HEK293 (cell line): ENCODE data around the gene EPHA4.

GRCh38 chr2:220265330-220265617 lies 637.8 kb downstream of the SLC4A3 start:
- PRO-cap, result unidirectional peak, plus-strand start at chr2:220265536
- RRBS, 2 experiments, result no CpG with 5 or more reads among the region's 1 CpG

DNA sequence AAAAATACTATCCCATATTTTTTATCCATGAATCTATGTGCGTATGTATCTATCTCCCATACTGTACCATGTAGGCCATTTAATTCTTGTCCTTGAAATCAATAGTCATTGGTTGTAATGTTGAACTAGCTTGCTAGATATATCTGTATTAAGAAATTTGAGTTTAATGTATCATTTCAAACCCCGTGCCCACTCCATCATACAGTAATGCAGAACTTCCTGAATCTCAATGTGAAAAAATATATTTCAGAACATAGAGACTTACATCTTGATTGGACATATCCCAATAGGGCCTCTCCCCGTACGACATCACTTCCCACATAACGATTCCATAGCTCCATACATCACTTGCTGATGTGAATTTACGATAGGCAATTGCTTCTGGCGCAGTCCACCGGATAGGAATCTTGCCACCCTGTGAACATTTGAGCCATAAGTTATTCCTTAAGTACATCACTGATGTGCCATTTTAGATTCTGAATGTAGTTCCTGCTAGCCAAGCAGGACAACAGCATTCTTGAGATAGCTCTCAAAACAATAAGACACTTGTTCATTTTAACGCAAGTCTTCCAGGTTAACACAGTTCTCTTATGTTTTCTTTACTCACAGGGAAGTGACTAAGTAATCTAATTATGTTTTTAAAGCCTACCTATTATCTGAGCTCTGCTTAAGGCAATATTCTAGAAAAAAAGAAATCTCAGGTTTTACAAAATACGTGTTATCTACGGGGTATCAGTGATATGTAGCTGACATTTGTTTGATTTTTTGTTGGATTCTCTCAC lies 138.0 kb downstream of the EPHA4 start:
- PRO-cap, result no peak
- RRBS, 2 experiments, result no CpG with 5 or more reads among the region's 11 CpGs

GRCh38 chr2:221529064-221529668 lies 42.9 kb downstream of the EPHA4 start:
- PRO-cap, result no peak
- RRBS, 2 experiments, result no CpG with 5 or more reads among the region's 4 CpGs

- PRO-cap, result bidirectional peak, plus-strand start at chr2:221572563, minus-strand start at chr2:221572299
- RRBS, 2 experiments, result 0 to 2% methylated on average over 6 of the region's 24 CpGs
Observed at GRCh38 chr2:221572063-221572368, at the start of gene EPHA4. EPHA4 (minus strand) TSS chr2:221572304.

- PRO-cap, result bidirectional peak, plus-strand start at chr2:221572731, minus-strand start at chr2:221572758; bidirectional peak, plus-strand start at chr2:221572784, minus-strand start at chr2:221572789; bidirectional peak, plus-strand start at chr2:221573231, minus-strand start at chr2:221573068
- RRBS, 2 experiments, result 1 to 2% methylated on average over 25 of the region's 57 CpGs
Observed at GRCh38 chr2:221572647-221573442, 741 bp upstream of the EPHA4 start.

DNA sequence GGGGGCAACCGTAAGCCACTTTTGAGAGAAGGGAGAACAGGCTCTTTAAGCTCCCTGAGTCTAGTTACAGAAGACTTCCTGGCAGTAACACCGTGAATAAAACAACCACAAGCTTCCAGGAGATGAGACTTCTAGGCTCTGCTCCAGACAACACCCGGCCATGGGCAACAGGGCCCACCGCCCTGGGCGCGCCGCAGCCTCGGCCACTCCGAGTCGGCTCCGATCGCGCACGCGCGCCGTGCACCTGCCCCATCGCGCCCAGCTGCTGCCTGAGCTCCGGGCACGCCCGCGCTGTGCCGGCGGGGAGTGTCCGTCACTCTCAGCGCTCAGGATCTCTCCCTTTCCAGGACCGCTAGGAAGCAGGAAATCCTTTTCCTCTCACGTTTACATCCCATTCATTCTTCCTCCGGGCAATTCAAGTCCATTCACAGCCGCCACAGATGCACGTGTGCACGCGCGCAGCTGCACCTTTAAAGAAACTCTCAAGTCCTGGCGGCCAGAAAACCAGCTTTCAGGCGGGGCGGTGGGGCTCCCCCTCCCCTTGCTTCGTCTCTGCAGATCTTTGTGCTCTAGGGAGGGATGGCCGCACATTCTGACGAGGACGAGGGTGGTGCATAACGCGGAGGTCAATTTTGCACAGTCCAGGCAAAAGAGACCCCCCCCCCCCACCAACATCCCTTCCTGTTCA lies 1.7 kb downstream of the ENSG00000288658 start:
- PRO-cap, result unidirectional peak, plus-strand start at position 557 of the sequence
- RRBS, 2 experiments, result 0% methylated on average over 5 of the region's 44 CpGs; no CpG with 5 or more reads in 1 of the 2 experiments

- PRO-cap, result no peak
- RRBS, 2 experiments, result no CpG with 5 or more reads among the region's 4 CpGs
Observed at GRCh38 chr2:222652900-222653377, 3.0 kb downstream of the FARSB start.

GRCh38 chr2:222861159-222862100 lies 594 bp downstream of the ACSL3 start:
- PRO-cap, result bidirectional peak, plus-strand start at chr2:222861422, minus-strand start at chr2:222861392; bidirectional peak, plus-strand start at chr2:222861780, minus-strand start at chr2:222861560; bidirectional peak, plus-strand start at chr2:222862301, minus-strand start at chr2:222862050
- RRBS, 2 experiments, result 1% methylated on average over 27 of the region's 82 CpGs

GRCh38 chr2:222870436-222871182 lies 9.8 kb downstream of the ACSL3 start:
- PRO-cap, result no peak
- RRBS, 2 experiments, result no CpG with 5 or more reads among the region's 7 CpGs

GRCh38 chr2:223038720-223039057 lies 13.3 kb upstream of the KCNE4 start:
- PRO-cap, result no peak
- RRBS, 2 experiments, result no CpG with 5 or more reads among the region's 1 CpG

GRCh38 chr2:224145841-224146353 lies 106.8 kb upstream of the SERPINE2 start:
- PRO-cap, result no peak
- RRBS, 2 experiments, result no CpG with 5 or more reads among the region's 3 CpGs

DNA sequence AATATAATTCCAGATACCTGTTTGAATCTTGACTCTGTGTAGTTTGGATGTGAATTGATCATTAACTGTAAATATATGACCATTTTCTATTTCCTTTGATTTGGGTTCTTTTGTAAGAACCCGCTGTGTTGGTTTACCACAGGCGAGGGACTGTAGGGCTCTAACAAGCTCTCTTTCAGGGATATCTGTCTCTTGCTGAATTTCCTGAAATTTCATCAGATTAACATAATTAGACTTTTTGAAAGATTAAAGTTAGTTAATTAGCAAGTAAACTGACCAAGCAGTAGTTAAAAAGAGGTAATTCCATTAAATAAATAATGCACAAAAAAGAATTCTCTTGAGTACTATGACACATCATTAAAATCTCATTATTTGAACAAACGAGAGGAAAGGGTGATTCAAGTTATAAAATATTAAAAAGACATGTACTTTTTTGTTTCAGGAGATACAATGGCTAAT lies 80.0 kb upstream of the FAM124B start:
- PRO-cap, result no peak
- RRBS, 2 experiments, result no CpG with 5 or more reads among the region's 3 CpGs

DNA sequence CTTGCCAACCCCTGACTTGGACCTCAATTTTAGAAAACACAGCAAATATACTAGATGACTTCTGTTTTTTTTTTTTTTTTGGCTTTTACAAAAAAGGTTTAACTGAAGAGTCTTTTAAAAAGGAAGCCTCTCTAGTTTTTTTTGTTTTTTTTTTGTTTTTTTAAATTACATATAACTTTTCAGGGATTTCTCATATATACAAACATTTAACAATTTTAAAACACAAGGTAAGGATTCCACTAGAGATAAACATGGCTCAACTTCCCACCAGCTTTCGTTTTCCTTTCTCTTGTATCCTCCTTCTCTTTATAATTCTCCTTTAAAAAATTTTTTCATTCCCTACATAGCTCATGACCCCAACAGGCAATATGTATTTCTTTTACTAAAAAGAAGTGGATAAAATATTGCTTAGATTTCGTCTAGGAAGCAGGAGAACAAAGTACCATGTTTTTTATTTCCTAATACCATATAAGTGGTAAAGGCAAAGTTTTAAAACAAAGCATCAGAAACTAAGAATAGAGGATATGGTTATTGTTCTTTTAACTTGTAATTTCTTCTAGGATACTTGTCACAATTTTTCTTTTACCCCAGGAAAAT lies 74.9 kb downstream of the CUL3 start:
- PRO-cap, result no peak
- RRBS, 2 experiments, result no CpG with 5 or more reads among the region's 2 CpGs

- PRO-cap, result no peak
- RRBS, 2 experiments, result no CpG with 5 or more reads among the region's 6 CpGs
Observed at GRCh38 chr2:224524004-224525305, 60.7 kb downstream of the CUL3 start.

- PRO-cap, result no peak
- RRBS, 2 experiments, result no CpG with 5 or more reads among the region's 2 CpGs
Observed at GRCh38 chr2:224935793-224936133, 106.5 kb downstream of the DOCK10 start.

- PRO-cap, result no peak
- RRBS, 2 experiments, result no CpG with 5 or more reads among the region's 7 CpGs
Observed at GRCh38 chr2:224938278-224939096, 103.8 kb downstream of the DOCK10 start.

GRCh38 chr2:224983768-224984400 lies 58.4 kb downstream of the DOCK10 start:
- PRO-cap, result no peak
- RRBS, 2 experiments, result no CpG with 5 or more reads among the region's 8 CpGs

DNA sequence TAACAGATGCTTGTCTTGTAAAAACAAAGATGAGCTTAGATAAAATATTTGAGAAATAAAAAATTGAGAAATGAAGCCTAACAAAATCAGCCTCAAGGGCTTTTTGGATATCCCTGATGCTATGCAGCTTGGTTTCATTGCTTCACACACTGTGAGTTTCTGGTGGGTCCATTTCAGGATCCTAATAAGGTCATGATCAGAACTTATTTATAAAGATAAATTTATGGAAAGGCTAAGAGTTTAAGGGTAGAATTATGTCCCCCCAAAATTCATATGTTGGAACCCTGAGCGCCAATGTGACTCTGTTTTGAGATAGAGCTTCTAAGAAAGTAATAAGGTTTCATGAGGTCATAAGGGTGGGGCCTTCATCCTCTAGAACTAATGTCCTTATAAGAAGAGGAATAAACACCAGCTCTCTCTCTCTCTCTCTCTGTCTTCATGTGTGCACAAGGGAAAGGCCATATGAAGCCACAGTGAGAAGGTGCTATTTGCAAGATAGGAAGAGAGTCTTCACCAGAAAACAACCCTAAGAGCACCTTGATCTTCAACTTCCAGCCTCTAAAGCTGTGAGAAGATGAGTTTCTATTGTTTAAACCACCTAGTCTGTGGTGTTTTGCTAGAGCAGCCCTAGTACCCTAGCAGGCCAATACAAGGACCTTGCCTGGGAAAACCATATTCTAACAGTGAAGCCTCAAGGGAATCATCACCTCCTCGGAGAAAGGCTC lies 55.9 kb downstream of the DOCK10 start:
- PRO-cap, result no peak
- RRBS, 2 experiments, result no CpG with 5 or more reads among the region's 2 CpGs

DNA sequence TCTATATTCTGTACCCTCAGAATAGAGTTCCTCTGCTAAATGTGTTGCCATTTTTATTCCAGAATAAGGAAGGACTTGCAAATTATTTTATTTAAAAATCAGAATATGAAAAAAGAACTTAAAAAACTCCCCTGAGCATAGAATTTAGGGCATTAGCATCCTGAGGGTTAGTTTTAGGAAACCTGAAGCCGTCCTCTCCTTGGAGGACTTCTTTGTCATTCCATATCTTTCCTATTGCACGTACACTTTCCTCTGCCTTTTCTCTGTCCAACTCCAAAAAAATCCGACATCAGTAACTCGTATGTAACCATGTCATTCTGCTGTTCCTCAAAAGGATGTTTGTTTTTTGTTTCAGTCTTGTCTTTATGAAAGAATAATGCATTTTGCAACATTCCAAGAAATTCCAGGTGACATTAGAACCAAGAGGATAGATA lies 38.0 kb upstream of the NYAP2 start:
- PRO-cap, result no peak
- RRBS, 2 experiments, result no CpG with 5 or more reads among the region's 4 CpGs

DNA sequence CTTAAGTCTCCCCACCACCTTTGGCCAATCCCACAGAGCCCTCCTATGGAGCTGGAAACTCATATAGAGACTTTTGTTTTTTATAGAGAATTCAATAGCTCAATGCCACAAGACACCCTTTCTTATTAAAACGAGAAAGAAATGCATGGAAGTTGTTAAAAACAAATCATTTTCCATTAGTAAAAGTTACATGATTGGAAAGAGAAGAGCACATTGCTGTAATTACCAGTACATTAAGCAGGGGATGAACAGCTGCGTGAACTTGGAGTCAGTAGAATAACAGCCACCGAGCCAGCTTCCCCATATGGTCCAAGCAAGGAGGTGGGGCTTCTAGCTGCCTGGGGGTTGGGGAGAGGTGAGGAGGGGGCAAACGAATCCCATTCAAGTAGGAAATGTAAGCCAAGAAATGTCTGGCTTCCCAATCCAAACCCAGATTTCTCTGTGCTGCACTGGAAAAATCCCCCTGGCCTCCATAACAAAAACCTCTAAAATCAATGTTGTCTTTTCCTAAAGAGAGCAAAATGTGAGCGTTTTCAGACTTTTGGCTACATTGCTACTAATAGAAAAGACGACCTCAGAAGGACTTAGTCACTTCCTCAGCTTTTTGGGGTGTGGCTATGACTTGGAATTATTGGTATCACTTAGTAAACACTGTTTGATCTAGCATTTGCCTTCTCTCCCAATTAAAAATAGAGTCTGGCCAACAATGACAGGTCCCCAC lies 614.4 kb downstream of the IRS1 start:
- PRO-cap, result no peak
- RRBS, 2 experiments, result no CpG with 5 or more reads among the region's 6 CpGs